ENCODE measurements around the gene SLC25A1.

DNA sequence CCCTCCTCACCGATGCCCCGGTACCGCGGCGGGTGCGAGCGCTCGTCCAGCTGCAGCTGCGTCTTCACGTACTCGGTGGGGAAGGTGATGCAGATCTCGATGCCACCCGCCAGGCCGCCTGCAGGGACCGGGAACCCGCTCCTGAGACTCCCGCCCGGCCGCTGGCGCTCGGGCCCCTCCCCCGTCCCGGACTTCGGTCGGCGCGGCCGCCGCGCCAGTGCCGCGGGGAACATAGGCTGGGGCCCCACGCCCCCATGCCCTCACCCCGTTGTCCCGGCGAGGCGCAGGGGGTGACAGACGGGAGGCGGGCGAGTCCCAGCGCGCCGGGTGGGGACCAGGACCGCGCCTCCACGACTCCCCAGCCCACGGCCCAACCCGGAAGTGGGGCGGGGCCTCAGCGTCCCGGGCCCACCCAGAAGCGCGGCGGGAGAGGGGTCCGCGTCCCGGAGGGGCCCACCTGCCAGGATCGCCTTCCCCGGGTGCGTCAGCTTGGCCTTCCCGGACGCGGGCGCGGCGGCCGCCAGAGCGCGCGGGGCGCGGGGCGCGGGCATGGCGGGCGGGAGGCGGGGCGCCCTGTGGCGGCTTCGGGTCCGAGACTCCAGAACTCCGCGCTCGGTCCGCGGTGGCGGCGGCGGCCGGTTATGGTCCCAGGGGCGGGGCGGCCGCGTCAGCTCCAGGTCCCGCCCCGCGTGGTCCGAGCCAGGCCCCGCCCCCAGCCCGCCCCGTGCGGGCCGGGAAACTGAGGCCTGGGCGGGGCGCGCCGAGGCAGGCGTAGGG lies at the start of gene SLC25A1:
SLC25A1 (minus strand) TSS at position 614 of the 777 bp plus-strand sequence.
- PRO-cap = unidirectional peak, minus-strand start at position 383 of the sequence; bidirectional peak, plus-strand start outside the sequence, minus-strand start at position 627 of the sequence

DNA sequence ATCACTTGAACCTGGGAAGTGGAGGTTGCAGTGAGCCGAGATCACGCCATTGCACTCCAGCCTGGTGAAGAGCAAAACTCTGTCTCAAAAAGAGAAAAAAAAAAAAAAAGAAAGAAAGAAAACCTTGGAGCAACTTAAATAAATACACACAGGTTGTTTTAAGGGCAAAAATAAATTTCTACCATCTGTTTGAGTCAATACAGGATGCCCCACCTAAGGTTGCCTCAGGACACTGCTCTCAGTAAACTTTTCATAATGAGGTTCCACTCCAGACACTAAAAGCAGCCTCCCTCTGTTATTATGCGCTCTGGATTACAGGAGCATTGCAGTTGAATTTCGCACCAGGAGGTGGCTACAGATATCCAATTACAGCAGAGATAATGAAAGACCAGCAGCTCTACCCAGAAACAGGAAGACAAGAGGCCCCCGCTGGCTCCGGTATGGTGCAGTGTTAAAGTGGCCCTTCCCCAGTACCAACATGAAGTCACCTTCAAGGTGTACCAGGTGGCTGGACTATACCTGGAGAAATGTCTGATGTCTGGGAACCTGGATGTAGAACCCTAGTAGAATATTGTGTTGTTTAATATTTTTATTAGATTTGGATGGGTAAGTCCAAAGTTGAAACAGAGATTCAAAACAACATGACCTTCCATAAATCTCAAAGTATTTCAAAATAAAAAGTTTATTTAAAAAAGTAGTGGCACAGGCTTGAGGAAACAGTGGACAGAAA lies 39.4 kb upstream of the SLC25A1 start:
- PRO-cap = no peak

DNA sequence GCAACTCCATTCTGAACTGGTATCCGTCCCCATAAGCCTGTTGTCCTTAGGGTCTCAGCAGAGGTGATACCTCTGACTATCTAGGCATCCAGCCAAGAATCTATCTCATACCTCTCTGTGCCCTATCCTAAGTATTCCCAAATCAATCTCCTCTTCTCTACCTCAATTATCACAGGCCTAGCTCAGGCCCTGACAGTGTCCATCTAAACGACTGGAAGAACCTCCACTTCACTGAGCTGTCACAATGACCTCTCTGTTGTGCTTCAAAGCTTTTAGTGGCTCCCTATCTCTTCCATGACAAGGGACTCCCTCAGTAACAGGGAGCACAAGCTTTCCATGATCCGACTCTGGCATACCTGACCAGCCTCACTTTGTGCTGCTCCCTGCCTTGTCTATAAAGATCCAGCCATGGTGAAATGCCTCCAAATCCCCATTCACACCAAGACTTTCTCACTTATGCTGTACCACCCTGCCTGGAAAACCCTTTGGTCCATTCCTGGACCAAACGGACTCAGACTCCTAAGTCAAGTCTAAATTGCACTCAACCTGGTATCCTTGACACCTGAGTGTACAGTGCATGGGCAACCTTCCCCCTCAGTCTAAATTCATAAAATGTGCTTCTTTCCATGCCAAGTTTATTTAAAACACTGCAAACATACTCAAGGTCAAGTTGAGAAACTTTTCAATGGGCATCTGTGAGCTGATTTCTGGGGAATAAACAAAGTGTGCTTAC lies 26.6 kb downstream of the HIRA start:
- PRO-cap = no peak

DNA sequence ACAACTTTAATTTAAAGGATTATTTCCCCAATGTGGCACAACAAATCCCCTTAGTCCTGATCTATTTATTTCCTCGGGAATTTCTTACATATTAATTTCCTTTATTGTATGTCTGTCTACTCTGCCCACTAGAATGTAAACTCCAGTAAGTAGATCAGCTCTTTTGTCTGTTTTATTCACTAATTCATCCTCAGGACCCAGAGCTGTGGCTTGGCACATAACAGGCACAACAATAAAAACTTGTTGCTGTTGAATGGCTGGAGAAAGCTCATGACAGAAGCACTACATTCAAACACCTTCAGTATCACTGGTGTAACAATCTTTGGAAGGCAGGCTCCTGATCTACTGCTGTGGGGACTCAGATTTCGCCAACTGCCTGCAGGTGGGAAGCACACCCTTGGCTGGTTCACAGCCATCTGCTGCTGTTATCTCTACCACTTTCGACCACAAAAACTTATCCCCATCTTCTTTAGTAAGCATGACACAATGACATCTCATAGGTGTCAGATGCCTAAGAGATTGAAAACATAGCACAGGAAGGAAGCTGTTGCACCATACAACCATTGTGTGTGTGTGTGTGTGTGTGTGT lies 12.0 kb downstream of the HIRA start:
- PRO-cap = unidirectional peak, minus-strand start at position 309 of the sequence

- PRO-cap = no peak
These were observed 13.8 kb upstream of the C22orf39 start for GRCh38 chr22:19460767-19462154.

- PRO-cap = no peak
These were observed 1.4 kb downstream of the CLDN5 start for GRCh38 chr22:19522767-19523197.

DNA sequence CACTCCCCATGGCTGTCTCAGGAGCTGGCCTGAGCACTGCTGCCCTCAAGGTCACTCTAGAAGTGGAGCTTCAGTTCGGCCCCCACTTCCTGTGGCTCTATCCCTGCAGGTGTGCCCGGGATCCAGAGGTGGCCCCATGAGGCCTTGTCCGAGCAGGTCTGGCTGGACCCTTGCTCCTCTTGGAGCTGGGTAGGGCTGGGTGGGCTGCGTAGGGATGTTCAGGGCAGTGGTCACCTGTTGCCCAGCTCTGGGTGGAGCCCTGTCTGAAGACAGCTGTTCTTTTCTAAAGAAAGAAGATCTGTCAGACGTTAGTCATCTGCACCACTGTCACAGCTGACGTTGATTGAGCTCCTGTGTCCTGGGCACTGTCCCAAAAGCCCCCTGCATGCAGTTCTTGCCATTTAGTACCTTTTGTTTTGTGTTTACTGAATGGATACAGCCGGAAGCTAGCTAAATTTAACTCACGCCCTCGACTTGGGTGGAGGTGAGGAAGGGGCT lies 75.6 kb upstream of the CLDN5 start:
- PRO-cap = no peak

- PRO-cap = no peak
These were observed 90.9 kb upstream of the CLDN5 start for GRCh38 chr22:19614891-19615712.

- PRO-cap = no peak
These were observed 94.9 kb upstream of the SEPTIN5 start for GRCh38 chr22:19619317-19619851.

- PRO-cap = no peak
These were observed 70.2 kb upstream of the SEPTIN5 start for GRCh38 chr22:19644003-19644632.

- PRO-cap = no peak
These were observed 50.3 kb upstream of the SEPTIN5 start for GRCh38 chr22:19663951-19664365.

- PRO-cap = no peak
These were observed 1.2 kb downstream of the TBX1 start for GRCh38 chr22:19761338-19762613.

- PRO-cap = no peak
These were observed 26.4 kb upstream of the GNB1L start for GRCh38 chr22:19880849-19881675.

- PRO-cap = no peak
These were observed 31.6 kb upstream of the COMT start for GRCh38 chr22:19909533-19910823.

DNA sequence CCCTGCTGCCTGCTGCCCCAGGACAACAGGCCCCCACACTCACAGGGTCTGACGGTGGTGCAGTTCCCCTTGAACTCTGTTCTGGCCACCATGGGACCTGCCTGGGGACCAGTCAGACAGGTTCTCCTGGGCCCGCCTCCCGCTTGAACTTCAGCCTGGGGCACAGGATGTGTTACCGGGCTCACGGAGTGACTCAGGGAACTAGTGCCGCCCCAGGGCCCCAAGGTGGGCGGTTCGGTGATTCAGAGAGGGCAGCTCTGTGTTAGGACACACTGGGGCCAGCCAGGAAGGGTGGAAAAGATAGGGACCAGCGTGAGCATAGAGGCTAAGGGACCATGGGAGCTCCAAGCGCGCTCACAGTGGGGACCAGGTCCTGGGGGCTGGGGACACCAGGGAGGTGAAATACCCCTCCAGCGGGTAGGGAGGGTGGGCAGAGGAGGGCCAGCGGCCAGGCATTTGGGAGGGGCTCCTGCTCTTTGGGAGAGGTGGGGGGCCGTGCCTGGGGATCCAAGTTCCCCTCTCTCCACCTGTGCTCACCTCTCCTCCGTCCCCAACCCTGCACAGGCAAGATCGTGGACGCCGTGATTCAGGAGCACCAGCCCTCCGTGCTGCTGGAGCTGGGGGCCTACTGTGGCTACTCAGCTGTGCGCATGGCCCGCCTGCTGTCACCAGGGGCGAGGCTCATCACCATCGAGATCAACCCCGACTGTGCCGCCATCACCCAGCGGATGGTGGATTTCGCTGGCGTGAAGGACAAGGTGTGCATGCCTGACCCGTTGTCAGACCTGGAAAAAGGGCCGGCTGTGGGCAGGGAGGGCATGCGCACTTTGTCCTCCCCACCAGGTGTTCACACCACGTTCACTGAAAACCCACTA lies 21.6 kb upstream of the TXNRD2 start:
- PRO-cap = no peak

DNA sequence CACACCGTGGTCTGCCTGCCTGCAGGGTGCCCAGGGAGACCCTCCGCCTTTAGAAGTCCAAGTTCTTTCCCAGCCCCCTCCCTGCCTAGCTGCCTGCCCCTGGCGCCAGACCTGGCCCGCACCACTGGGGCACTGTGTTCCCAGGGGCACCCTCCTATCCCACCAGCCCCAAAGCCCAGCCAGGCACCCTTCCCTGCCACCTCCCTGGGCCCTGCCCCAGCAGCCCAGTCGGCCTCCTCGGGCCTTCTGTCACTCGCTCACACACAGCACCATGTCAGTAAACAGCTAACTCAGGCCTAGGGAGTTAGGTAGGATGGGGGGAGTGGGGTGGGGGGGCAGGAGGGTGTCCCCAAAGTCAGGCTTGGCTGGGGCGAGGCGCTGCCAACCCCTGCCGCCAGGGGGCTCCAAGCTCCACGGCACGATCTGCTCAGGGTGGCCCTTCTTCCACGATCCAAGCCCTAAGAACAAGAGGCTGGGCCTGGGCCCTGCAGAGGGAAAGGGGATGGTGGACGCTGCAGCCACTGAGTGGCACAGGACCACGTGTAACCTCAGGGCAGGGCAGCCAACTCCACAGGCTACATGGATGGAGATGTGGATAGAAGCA lies 28.7 kb upstream of the TXNRD2 start:
- PRO-cap = no peak

DNA sequence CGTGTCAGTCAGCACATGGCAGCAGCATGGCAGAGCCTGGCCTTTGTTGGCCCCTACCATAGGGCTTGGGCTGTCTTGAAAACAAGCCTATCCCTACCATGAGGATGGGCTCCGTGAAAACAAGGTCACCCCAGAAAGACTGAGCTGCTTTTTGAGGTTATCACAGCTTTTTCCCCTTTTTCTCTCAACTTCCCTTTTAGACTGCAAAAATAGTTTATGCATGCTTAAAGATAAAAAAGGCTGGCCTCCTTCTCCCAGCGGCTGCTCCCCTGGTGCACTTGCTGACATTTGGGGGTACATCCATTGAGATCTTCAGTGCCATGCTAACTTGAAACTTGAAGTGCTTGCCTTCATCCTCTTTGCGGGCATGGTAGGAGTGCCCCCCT lies 2.0 kb downstream of the TANGO2 start:
- PRO-cap = no peak

DNA sequence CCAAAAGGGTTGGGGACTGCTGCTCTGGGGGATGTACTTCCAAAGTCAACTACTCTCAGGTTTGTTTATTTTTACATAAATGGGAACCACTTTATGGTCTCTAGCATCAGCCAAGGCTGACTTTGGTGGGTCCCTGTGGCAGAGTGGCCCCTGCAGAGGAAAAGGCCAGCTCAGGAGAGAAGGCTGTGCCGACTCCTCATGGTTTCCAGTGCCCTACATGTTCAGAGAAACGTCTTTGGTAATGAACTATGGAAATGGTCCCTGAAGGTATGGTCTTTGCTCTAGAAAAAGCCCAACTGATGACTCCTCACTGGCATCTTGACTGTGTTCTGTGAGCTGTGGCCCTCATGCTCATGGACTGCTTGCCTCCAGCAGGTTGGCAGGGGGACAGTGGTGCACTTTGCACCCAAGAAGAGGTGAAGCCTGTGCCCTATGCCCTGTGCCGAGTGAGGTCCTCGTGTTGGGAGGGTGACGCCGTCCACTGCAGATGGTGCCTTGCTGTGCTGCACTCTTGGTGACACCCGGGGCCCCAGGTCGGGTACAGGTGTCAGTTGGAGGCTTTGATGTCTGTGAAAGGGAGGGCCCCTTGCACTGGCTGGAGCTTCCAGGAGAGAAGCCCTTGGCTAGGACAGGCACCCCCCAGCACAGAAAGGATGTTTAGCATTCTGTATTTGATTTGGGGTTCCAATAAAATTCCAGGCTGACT lies 2.8 kb upstream of the ZDHHC8 start:
- PRO-cap = no peak

DNA sequence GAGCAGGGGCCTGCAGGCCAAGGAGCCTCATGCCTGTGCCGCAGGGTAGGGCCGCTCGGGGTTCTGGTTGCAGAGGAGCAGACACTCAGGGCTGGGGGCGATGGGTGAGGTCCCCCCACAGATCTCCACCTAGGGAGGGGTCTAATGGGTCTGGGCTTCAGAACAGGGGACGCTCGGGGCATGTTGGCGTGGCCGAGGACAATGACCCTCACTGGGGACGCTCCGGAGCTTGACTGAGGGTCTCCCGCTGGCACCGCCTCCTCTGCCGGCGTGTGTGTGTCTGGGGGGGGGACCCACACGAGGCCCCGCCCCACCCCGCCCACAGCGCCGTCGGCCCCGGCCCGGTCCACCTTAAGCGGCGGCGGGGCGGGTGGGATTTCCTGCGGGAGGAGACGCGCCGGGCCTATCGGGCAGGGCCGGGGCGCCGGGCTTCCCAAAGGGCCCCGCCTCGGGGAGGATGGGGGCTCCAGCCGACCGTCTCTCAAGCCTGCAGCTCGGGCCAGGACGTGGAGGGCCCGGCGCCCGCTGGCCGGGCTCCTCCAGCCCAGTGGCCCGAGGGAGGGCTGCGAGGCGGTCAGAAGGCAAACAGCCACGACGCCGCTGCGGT lies 684 bp upstream of the ZDHHC8 start:
- PRO-cap = no peak

DNA sequence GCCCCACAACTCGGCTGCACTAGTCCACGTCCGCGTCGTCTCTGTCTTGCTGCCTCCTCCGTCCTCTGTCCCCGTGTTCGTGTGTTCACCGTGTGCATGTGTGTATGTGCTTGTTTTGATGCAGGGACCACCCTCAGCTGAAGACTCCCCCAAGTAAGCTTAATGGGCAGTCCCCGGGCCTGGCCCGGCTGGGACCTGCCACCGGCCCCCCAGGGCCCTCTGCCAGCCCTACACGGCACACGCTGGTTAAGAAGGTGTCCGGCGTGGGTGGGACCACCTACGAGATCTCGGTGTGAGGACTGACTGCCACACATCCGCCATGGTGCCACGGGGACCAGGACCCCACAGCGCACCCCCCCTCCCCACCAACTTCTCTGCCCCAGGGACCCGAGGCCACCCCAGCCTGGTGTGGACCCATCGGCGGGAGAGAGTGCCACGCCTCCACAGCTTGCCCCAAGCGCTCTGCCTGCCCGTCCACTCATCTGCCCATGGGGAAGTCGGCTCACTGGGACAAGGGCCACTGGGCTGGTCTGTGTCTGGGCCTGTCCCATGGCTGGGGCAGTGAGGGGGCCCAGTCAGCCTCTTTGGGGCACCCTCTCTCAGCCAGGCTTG lies 5.6 kb downstream of the CCDC188 start:
- PRO-cap = no peak

All from natural killer cell (primary cell).